Measurements from ENCODE around the genes ERCC3 and WDR33.

DNA sequence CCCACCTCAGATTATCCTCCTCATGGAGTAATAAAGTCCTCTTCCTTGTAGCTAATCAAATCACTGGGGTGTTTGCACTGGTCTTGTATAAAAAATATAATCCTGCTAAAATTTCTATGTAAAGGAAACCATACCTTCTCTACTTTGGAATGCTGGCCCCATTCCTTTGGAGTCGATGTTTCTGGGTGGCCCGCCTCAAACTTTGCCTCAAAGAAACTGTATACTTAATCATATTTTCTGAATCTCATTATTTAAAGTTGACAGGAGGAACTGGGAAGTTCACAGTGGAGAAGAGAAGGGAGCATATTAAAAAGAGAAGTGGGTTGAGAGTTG is 790.6 kb downstream of the TSN start:
- PRO-cap, result no peak

DNA sequence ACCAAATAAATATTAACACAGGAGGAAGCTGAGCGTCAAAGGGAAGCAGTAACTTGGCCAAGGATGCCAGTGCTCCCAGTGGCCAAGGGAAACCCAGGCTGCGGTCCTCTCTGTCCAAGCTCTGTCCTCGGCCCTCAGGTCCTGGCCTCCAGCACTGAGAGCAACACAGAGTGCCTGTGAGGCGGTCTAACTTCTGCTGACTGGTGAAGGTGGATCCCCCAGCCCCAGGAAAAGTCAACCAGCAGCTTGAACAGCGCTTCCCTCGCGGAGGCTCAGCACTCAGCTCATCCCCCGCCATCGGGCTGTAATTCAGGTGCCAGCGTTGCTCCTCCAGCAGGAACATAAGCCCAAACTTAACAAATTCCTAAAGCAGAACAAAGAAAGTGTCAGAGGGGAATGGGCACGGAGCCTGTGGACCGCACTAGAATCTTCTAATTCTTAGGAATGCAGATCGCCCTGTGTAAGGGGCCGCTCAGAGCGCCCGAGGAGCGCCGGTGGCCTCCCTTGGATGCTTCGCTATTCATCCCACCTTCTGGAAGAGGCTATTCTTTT is 905.4 kb downstream of the TSN start:
- PRO-cap, result no peak

DNA sequence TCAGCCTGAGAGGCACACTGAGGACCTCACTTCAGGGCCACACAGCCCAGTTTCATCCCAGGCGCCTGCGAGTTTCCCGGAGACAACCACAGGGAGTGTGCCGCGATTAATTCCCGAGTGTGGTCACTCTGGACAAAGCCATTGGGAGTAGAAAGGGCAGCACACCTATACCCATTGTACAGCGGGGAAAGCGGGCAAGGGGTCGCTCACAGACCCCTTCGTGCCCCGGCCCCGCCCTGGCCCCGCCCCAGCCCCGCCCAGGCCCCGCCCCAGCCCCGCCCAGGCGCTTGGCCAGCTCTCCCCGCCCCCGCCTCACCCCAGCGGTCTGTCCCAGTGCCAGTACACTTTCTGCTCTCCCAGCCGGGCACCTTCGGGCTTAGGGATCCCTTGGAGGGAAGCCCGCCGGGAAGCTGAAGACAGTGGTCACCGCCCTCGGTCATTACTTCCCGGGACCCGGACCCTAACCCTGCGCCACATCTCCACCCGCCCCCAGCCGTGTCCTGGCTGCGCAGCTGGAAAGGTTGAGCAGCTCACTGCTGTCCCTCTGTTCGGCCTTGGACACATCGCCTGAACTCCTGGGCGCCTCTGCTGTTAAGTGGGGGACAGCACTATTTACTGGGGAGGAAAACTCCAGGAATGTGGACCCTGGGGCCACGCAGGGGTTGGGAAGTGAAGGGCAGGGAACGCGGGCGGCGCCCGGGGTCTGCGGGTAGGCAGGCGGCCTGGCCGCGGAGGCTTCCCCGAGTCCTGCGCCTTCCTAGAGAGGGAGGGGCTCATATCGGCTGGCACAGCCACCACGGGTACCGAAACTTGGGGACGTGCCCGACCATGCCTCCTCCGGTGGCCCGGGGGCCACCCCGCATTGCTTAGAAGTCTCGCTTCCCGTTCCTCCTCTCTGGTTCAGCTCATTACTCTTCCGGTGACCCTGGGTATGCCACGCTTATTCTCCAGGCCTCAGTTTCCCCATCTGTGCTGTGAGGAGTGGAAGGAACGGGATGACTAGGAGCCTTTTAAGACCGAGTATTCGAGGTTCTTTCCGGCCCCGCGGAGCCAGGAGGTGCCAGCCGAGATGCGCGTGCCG is 120.9 kb downstream of the GYPC start:
- PRO-cap, result unidirectional peak, minus-strand start at position 749 of the sequence

DNA sequence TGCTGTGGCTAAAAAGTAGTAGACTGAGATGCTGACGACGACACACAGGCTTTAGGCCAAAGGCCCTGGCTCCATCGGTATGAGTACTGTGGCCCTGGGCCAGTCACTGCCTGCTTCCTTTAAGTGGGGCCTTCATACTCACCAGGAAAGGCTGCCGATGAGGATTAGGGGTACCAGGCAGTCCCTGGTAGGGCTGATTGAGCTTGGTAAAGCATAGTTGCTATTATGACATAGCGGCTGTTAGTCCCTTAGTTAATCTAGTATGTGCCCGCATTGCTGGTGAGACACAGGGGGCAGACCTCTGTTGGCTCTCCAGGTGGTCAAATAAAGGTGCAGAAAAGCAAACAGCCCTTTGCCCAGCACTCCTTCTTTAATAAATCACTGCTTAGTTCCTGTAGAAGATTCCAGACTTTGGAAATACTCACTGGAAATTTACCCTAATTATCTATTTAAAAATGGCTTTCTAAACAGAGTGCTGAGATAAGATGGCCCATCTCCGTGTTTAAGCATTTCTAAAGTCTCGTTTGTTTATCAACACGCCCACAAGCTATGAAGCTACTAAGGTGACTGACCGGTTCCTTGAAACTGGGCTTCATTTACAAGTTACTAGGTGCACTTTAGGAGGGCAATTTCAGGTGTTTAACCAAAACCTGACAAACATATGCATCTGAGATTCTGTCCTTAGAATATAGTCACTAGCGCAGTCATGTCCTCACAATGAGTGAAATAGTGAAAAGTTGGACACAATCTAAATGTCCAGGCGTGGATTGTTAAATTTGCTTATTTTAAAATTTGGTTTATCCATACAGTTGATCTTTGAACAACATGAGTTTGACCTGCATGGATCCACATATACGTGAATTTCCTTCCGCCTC is 8.7 kb upstream of the BIN1 start:
- PRO-cap, result no peak

DNA sequence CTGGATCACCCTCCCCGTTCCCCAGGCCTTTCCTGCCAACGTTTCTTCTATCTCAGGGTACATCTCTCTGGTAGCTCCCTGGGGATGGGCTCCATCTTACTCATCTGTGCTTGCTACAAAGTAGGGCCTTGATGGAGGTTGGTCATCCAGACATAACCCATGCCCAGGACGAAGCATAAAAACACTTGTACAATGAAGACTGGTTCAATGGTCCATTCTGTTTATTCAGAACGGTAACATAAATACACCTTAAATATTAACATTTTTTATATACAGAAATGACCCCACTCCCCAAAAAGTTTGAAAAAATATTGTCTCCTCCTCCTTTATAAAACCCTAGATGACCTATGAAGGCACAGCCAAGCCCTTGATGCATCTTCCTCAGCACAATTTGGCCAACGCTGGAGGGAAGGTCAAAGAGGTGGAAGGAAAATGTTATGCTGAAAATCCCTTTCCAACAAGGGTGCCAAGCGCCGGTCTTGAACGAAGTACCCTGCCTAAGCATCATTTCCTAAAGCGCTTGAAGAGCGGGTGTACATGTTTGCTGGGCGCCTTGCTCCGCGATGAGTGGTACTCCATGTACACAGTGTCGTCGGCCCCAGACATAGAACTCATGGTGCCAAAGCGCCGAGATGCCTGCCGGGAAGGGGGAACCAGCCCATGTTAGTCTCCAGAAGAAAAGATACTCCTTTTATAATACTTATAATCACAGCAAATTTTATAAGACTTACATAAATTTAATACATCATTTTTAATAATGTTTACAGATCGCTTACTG is 36.7 kb downstream of the ERCC3 start:
- PRO-cap, result no peak

GRCh38 chr2:127293352-127294450 is at the start of gene ERCC3:
ERCC3 (minus strand) TSS chr2:127294144.
- PRO-cap, result bidirectional peak, plus-strand start at chr2:127294212, minus-strand start at chr2:127294144

DNA sequence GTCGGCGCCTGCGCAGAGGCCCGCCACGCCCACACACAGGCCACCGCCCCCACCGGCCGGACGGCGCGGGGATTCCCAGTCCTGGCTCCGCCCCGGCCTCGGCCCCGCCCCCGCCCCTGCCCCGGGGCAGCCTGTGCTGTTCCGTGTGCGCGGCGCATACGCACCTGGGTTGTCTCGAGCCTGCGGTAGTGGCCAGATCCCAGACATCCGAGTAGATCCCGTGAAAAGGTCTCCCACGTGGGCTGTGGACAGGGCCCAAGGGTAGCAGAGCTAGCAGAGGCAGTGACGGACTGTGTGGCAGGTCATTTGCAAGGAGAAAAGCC is 270 bp upstream of the MAP3K2 start:
- PRO-cap, result bidirectional peak, plus-strand start at position 163 of the sequence, minus-strand start outside the sequence

- PRO-cap, result bidirectional peak, plus-strand start at chr2:127401062, minus-strand start at chr2:127400885; bidirectional peak, plus-strand start at chr2:127401409, minus-strand start at chr2:127401233
These were observed 13.5 kb upstream of the MAP3K2 start for GRCh38 chr2:127400975-127401950.

GRCh38 chr2:127415635-127416487 is 2.4 kb upstream of the PROC start:
- PRO-cap, result bidirectional peak, plus-strand start at chr2:127416194, minus-strand start at chr2:127415895

DNA sequence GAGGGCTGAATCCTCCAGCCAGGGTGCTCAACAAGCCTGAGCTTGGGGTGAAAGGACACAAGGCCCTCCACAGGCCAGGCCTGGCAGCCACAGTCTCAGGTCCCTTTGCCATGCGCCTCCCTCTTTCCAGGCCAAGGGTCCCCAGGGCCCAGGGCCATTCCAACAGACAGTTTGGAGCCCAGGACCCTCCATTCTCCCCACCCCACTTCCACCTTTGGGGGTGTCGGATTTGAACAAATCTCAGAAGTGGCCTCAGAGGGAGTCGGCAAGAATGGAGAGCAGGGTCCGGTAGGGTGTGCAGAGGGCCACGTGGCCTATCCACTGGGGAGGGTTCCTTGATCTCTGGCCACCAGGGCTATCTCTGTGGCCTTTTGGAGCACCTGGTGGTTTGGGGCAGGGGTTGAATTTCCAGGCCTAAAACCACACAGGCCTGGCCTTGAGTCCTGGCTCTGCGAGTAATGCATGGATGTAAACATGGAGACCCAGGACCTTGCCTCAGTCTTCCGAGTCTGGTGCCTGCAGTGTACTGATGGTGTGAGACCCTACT is 416 bp downstream of the PROC start:
- PRO-cap, result no peak

- PRO-cap, result bidirectional peak, plus-strand start at chr2:127423297, minus-strand start at chr2:127423162
These were observed 4.7 kb downstream of the PROC start for GRCh38 chr2:127422835-127423433.

DNA sequence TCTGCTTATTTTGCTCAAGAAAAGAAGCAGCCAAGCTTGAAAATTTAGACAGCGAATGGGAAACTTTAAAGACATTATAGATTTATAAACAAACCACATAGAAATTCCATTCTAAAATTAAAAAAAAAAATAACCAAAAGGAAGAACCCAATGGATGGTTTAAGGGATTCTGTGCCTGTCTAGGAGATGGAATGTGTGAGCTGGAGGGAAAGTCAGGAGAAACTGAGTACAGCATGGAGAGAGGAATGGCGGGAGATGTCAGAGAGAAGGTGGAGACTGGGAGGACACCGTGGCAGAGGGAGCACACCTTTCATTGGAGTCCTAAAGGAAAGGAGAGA is 43.4 kb downstream of the MYO7B start:
- PRO-cap, result no peak

DNA sequence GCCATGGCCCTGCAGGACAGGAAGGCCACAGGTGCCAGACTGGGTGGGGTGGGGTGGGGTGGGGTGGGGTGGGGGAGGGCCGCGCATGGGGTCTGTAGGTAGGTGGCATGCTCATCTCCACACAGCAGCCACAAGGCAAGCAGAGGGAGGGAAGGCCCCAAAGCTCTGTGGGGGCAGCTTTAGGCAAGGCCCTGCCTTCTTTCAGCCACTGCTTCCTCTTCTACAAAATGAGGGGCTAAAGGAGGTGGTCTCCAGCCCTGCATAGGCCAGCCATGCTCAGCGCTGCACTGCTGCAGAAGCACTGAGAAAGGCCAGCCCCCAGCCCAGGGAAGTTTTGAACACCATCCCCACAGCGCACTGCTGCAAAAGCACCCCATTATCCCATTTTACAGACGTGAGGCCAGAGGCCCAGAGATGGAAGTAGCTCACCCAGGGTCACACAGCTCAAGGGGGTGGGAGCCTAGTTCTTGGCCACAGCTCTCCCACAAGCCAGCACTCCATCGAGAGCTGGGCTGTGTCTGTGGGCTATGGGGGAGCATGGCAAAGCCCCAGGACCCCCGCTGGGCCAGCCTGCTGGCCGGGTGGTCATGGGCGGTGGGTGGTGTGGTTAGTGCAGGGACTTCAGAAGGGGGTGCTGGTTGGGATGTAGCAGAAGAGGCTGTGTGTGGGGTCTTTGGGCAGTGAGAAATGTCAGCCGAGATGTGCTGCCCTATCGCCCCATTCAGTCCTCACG is 17.3 kb upstream of the GPR17 start:
- PRO-cap, result no peak

- PRO-cap, result no peak
These were observed 1.5 kb upstream of the GPR17 start for GRCh38 chr2:127644525-127644724.

DNA sequence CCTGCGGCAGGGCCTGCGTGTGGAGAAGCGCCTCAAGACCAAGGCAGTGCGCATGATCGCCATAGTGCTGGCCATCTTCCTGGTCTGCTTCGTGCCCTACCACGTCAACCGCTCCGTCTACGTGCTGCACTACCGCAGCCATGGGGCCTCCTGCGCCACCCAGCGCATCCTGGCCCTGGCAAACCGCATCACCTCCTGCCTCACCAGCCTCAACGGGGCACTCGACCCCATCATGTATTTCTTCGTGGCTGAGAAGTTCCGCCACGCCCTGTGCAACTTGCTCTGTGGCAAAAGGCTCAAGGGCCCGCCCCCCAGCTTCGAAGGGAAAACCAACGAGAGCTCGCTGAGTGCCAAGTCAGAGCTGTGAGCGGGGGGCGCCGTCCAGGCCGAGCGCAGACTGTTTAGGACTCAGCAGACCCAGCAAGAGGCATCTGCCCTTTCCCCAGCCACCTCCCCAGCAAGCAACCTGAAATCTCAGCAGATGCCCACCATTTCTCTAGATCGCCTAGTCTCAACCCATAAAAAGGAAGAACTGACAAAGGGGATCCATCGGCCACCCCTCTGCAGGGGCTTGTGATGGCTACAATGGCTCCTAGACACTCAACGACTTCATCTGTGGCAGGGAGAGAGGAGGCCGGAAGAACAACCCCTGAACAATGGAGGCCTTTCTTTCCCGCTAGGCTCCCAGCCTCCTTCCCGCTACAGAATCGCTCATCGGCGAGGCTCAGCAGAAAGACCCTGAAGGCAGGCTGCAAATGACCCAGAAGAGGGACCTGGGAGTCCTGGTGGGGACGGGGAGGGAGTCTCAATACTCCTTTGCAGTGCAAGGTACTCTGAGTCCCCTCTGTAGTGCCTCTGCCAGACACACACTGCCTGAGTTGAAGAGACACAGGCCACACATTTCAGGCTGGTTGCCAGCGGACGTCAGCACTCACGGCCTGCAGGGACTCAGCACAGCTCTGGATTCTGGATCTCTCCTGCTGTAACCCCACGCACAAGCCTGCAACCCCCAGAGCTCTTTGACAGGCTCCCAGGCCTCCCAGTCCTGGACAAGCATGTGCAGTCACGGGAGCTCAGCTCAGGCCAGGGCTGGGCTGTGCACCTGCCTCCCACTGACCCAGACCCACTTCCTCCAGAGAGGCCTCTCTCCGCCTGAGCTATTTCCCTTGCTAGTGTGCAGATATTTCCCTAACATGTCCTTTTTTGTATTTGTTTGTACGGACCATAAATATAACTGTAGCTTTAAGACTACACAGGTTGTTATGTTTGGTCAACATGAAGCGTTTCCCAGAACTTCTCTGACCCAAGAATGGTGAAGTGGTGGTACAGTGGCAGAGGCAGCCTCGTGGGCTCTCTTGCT is 5.9 kb downstream of the GPR17 start:
- PRO-cap, result no peak

DNA sequence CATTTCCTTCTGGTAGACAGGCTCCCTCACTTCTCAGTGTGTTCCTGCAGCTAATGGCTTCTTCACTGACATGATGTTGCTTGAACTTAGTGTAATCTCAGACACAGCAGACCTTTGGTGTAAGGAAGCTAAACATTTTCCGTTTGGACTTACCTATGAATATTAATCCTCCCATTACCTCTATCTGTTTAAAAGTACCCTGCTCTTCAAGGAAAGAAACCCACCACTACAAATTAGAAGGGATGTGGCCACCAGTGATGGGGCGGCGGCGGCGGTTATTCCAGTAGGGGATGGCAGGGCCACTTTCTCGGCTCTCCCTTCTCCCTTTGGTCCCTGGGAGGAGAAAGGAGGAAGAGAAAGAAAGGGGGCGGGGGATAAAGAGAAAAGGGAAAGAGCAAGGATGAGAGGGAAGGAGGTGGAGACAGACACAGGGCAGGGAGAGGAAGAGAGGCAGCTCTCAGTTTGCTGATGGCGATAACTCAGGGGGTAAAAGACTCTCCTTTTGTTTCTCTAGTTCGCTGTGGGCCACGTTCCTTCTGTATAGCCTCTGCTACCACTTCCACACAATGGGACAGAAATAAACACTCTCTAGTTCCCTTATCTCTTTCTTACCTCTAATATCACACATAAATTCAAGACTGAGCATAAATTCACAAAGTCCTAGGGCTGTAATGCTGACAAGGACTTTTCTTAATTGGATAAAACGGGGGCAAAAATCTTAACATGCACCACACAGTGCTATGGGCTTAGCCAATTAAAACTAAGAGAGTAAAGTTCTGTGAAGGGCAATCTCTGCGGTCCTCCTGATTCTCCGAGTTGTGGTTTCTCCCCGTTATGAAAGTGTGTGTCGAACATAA is 14.5 kb downstream of the SFT2D3 start:
- PRO-cap, result no peak

DNA sequence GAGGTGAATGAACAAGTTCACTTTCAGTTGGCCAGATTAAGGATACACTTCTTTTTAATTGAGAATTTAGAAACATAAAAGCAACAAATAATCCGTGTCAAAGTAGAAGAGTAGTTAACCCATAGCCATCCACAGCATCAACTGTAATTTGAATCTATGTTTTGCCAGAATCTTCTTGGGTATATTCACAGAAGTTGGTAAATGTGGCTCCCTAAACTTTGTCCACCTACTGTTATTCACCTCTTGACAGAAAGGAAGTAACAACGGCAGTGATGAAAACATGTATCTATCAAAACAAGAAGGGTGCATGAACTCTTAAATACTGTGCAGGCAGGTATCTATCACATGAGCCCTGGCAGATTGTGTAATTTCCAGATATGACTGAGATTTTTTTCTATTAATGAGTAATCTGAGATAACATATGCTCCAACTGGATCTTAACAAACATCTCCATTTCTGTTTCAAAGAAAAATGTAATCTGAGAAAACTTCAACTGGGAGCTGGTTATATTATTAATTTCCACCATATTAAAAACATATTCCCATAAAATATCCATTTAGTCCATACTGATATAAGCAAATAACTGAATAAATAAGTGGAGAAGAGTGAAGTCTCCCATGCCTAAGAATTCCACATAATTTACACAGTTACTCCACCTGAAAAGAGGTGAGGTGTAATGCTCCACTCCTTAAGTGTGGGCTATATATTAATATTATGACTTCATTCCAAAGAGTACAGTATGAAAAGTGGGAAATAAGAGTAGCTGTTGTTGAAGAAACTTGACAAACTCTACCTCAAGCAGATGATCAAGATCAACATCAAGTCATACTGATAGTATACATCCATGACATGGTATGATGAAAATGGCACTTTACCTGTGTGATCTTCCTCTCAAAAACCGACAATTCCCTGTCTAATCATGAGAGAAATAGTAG is 36.7 kb downstream of the SFT2D3 start:
- PRO-cap, result no peak

- PRO-cap, result no peak
These were observed 14.3 kb downstream of the WDR33 start for GRCh38 chr2:127796530-127797277.

- PRO-cap, result no peak
These were observed 4.6 kb downstream of the WDR33 start for GRCh38 chr2:127806234-127806874.

DNA sequence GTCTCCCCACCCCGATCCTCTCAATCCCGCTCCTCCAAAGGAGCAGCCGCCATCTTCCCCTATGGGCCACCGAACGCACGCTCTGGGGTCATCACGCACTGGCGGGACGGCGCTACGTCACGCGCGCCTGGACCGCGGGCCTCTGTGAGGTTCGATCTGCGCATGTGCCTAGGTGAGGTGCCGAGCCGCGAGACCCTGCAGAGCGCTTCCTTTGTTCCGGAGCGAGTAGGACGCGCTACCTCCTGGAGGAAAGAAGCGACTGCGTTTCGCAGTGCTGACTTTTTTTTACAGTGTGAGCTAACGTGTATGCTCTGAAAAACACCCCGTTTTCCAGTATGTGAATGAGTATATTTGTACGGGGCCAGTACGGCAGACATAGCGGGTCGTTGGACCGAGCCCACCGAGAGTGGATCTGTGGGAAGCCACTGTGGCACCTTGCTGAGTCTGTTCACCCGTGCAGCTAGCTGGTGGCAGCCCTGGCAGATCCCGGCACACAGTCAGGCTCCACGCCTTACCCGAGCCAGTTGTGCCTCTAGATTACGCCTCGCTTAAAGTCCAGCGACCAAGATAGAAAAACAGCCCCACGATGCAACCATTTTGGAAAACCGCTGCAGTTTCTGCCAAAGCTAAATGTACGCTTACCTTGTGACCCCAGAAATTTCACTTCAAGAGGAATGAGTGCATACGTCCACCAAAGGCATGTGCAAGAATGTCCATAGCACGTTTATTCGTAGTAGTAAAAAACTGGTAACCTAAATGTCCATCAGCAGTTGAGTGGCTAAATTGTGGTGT is at the start of gene WDR33:
TSS of gene WDR33 (minus strand) at position 84 of the 792 bp plus-strand sequence.
- PRO-cap, result bidirectional peak, plus-strand start at position 171 of the sequence, minus-strand start at position 75 of the sequence